Measurements from ENCODE around the gene HIVEP1.

GRCh38 chr6:10887419-10888026 lies 671 bp downstream of the SYCP2L start:
- PRO-cap, result no peak

GRCh38 chr6:10975913-10976114 lies 68.3 kb downstream of the ELOVL2 start:
- PRO-cap, result no peak

DNA sequence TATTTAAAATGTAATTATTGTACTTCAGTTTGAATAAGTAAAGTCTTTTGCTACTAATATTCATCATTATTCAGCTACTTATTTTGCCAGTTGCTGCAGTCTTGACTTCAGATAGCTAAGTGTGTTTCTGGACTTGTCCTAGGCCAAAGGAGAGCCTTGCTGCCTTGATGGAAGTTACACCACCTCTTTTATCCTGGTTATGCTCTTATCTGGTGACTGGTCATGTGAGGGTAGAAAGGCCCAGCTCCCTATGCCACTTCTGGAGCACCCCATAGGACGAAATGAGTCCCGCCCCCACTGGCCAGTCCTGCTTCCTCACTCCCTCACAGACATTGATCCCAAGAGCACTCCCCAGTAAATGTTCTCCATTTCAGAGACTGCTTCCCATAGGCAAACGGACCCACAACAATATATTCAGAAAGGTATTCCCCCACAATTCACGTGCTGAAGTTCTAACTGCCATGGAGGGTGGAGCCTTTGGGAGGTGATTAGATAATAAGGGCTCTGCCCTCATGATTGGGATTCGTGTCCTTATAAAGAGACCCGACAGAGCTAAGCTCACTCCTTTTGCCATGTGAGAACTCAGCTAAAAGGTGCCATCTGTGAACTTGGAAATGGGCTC lies 21.4 kb upstream of the ELOVL2 start:
- PRO-cap, result no peak

DNA sequence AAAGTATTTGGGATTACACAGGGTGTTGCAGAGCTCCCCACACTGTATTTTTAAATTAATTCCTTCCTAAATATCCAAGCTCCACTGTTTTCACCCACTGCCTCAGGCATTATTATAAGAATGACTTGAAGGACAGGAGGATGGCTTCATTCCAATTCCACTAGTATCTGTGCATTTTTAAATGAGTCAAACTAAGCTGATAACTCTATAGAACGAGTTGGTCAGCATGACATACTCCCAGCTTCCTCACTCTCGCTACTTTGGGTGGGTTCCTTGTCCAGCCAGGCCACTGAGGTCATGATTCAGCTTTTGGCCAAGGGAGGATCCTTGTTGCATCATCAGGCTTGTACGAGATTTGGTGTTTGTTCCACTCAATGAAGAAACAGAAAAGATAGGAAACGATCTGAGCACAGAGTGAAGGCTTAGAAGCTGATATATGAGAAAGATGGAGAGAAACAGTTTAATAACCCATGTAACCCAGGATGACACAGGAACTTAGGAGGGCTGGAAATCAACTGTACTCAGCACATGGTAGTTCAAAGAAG lies 19.8 kb downstream of the NEDD9 start:
- PRO-cap, result no peak

DNA sequence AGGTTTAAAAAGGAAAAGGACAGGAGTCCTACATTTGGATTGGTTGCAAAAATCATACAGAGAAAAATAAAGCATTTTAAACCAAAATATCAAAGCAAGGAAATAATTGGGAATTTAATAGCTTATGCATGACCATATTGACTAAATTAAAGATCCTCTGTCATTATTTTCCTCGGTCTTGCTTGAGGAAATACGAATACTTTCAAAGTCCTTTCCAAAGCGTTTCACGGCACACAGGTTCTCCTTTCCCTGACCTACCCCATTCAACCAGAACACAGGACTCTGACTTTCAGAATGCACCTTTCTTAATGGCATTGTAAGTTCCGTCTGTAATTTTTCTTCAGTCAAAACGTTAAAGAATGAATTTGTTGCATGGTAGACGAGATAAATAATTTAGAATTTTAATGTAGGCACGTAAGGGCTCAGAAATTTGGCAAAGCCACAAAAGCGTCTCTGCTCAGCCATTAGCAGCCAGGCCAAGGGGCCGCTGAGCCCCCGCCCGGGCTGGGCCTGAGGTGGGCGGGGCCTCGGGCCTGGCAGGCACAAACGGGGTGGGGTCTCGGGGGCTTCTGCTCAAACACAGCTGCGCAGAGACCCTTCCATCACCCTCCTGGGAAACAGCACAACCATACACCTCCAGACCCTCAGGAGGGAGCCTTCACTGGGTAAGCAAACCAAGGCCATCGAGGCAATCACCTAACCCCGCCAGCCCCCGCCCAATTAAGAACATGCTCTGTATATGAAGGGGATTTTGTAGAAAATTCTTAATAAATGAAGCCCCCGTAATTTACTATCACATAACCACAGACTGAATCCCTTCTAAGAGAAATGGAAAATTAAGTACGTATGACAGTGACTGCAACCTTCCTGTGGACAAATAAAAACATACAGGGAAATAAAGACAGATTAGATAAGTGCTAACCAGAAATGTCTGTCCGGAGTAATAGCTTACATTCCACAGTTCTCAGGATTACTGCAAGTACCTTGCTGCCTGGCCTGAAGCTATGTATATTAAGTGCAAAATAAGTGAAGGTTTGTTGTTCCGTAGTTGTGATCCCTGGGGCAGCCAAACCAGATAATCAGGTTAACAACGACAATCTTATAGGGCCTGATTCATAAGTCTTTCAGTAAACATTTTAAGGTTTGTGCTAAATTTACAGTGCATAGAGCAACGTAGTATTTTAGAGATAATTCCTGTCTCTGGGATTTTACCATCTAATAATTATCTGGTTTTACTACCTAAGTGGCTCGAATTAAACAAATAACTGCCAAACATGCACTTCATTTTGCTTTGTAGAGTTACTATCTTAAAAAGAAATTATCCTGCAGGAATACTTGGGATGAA lies 3.1 kb downstream of the NEDD9 start:
- PRO-cap, result bidirectional peak, plus-strand start at position 545 of the sequence, minus-strand start at position 284 of the sequence; unidirectional peak, plus-strand start at position 953 of the sequence; unidirectional peak, minus-strand start at position 1,073 of the sequence

DNA sequence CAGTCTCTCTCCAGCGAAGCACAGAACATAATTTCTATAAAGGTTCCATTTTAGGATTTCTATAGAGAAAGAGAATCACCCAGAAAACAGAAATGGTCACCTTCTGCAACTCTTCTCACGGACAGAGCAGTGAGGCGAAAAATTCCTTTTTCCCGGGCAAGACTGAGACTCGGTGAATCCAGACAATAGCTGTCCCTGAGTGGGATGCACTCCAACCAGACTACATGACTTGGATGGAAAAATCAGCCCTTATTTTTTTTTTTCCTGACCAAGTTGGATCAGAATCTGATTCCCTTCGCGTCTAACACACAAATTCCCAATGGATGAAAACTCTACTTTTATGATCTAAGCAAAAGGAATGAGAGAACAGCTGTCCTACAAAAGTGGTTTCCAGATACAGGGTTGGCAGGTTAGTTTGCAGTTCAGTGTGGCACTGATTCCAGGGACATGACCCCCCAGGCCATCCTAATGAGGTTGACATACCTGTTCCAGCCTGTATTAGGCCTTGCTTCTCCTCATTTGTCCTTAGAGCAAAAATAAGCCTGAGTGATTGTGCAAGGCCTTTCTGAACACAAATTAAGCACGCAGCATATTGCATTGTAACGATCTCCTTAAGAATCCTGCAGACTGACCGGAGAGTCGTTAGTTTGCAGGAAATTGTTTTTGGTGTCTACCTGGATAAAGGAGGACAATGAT lies 1.3 kb upstream of the NEDD9 start:
- PRO-cap, result no peak

- PRO-cap, result no peak
These were observed 44.6 kb upstream of the NEDD9 start for GRCh38 chr6:11276943-11277691.

DNA sequence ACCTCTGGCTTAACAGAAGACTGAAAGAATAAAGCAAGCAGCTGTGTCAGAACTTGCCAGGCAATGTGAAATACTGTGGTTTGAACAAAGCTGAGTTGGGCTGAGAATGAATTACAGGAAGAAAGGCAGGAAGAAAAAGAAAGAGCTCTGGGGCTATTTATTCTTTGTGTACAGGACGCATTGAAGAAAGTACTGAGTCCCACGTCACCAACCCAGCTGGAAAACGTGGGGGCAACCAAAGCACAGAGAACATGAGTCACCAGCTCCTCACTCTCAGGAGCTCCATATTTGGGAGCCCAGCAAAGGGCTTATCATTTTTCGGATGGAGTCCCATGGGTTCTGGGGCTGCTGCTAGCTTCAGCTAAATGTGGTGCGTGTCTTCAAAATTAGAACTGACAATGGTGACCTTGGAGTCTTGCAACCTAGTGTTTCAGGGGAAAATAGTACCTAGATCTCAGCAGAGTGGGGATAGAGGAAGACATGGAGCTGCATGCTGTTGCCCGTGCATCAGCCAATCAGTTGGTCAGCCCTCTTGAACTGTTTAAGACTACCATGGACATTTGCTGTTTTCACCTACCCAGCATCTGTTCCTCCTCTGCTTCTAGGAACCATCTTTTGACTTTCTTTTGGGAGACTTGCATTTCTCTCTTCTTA lies 121.7 kb upstream of the NEDD9 start:
- PRO-cap, result bidirectional peak, plus-strand start at position 315 of the sequence, minus-strand start at position 67 of the sequence

DNA sequence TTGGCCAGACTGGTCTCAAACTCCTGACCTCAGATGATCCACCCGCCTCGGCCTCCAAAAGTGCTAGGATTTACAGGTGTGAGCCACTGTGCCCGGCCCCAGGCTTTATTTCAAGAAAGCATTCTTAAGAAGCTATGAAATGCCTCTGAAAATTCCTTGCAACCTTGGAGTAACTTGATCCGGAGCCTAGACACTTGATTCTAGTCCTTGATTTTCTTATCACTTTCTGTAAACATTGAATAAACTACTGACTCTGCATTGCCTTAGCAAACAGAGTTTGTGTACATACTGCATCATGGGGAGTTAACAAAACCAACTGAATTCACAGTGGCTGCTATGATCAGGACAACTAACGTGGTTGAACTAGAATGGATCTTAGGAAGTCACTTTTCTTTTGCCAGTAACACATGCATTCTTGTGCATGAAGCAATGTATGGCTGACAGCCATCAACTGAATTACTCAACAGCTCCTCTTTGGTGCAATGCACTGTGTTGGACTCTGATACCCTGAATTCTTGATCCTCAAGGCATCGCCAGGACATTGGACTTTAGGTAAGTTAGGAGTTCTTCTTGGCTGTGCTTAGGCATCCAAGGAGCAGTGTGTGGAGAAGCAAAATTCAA lies 102.8 kb upstream of the TMEM170B start:
- PRO-cap, result no peak

DNA sequence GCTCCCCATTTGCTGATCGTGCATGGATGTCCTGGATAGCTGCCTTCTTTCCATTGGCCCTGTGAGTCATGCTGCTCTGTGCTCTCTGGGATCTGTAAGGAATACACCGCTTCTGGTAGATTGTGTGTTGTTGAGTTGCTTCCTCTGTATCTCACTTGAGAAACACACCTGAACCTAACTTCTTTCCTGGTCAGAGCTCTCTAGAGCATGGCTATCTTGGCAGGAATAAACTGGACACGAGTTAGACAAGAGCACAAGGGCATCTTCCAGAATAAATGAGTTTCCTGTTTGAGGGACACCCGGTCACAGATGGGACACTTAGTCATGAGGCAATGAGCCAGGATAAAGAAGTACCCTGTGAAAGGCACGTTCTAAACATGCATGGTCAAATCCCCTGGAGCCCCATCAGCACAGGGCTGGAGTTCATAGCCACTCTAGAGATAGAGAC lies 99.6 kb upstream of the TMEM170B start:
- PRO-cap, result no peak

GRCh38 chr6:11538778-11539059 lies 1.2 kb downstream of the TMEM170B start:
- PRO-cap, result no peak

DNA sequence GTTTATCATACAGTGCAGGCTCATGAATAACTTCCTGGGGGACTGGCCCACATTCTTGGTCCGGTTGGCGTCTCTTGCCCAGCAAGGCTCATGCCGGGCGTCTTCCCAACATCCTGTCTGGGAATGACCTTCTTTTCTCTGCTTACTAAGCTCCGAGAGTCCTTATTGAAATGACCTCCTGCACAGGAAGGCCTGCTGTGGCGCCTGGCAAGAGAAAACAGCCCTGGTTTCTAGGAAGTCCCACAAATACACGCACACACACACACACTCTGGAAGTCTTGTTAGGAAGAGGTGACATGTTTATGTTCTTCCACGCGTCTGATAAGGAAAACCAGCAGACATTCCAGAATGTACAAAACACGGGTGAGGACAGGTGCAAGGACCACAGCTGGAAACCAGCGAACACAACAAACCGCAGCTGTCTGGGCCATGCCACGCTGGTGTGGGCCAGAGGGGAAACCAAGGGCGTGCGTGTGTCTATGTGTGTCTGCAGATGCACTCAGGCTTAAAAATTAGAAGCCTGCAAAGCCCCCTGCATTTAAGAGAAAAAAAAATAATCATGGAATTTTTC lies 72.1 kb downstream of the TMEM170B start:
- PRO-cap, result no peak

- PRO-cap, result no peak
These were observed 68.4 kb downstream of the ADTRP start for GRCh38 chr6:11710163-11710633.

DNA sequence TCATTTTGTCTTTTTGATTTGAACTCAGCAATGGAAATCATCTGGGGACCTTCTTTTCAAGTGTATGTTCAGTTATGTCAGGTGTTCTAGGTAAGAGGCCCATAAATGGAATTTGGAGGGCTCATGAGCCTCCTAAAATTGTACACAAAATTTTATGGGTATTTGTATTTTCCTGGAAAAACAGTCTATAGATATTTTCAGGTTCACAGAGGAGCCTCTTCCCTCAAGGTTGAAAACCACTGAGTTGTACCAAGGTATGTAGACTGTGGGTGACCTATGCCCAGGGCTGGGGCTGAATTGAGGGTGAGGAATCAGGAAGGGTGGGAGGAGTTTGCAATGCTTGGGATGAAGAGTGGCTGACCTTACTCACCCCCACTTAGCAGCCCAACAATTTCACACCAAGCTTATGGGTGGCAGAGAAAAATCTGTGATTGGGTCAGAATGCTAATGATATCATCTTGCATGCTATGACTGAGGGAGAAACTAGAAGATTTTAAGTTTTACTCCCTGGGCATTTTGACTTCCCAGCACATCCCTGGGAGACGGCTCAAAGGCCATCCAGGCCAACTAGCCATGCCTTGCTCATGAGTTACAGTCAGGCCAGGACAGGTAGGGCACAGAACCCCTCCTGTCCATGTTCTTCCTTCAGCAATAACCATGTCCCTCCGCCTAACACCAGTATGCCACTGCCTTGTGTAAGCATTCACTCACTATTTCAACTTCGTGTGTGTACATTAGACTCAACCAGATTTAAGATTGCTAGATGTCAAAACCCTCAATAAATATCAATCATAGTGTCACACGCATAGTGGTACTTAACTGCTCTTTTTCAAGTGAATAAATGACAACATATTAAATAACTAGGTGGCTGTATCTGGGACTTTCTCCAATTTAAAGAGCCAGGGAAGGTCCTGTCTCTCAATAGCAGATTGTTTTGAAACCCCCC lies 16.7 kb downstream of the ADTRP start:
- PRO-cap, result no peak

DNA sequence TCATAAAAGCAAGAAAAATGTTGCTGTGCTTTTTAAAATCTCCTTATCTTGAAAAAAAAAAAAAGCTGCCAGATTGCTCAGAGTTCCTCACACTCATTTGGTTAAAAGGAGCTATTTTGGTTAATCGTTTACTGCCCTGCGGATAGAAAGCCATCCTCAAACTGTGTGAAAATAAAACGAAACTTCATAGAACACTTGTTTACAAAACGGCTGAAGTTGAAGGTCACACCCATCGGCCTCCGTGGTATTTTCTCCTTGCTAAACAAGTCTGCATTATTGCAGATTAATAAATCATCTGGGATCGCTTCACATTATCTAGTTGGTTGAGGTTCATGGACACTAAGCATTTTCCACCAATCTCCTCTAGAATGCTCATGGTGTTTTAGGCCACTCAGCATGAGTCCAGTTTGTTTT lies 16.4 kb upstream of the ADTRP start:
- PRO-cap, result no peak

DNA sequence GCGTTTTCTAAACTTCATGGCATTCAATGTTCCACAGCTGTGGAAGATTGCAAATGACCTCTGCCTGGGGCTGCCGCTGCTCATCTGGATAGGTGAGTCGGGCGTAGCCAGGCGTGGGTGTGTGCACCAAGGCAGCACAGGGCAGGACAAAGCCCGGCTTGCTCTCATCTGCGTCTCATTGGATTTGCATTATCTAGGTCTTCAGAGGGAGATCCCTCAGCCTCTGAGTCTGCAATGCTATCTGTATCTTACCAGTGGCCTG lies 27.0 kb upstream of the ADTRP start:
- PRO-cap, result no peak

DNA sequence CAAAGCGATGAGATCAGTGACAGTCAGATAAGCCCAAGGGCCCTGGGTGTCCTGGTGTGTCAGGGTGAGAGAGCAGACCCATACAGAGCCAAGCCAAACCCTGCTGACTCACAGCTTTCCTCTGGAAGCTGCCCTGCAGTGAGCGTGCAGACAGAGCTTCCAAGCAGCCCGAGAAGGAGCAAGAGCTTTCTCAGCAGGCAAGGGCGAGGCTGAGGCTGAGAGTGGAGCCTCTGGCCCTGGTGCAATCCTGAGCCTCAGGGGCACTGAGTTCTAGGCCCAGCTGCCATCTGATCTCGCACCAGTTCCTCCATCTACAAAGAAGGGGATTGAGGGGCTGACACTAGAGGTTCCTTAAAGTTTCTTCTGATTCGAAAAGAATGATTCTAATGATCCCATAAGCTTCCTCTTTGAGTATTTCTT lies 91.0 kb upstream of the HIVEP1 start:
- PRO-cap, result no peak

GRCh38 chr6:12012253-12012874 lies at the start of gene HIVEP1:
HIVEP1 (plus strand) TSS chr6:12012312.
- PRO-cap, result bidirectional peak, plus-strand start at chr6:12012315, minus-strand start at chr6:12012173; bidirectional peak, plus-strand start at chr6:12012478, minus-strand start at chr6:12012558

DNA sequence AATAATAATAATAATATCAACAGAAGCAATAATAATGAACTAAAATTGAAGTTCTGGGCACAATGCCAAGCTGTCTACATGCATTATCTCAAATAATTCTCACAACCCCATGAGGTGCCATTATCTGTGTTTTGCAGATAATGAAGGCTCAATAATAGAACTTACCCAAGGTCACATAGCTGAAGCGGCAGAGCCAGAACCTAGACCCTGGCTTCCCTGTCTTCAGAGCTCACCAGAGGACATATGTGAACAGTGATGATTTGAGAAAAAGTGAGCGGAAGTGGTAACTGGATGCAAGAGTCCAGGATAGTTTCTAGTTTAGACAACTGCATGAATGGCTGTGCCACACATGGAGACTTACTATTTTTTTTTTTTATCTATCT lies 91.1 kb downstream of the HIVEP1 start:
- PRO-cap, result no peak

DNA sequence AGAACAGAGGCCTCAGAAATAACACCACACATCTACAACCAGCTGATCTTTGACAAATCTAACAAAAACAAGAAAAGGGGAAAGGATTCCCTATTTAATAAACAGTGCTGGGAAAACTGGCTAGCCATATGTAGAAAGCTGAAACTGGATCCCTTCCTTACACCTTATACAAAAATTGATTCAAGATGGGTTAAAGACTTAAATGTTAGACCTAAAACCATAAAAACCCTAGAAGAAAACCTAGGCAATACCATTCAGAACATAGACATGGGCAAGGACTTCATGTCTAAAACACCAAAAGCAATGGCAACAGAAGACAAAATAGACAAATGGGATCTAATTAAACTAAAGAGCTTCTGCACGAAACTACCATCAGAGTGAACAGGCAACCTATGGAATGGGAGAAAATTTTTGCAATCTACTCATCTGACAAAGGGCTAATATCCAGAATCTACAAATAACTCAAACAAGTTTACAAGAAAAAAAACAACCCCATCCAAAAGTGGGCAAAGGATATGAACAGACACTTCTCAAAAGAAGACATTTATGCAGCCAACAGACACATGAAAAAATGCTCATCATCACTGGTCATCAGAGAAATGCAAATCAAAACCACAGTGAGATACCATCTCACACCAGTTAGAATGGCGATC lies 132.2 kb downstream of the HIVEP1 start:
- PRO-cap, result no peak

Data from fallopian tube (tissue), 1 donor.